Neutrophil (primary cell): Measurements from ENCODE around the genes BLZF1, SCYL3 and DNM3.

DNA sequence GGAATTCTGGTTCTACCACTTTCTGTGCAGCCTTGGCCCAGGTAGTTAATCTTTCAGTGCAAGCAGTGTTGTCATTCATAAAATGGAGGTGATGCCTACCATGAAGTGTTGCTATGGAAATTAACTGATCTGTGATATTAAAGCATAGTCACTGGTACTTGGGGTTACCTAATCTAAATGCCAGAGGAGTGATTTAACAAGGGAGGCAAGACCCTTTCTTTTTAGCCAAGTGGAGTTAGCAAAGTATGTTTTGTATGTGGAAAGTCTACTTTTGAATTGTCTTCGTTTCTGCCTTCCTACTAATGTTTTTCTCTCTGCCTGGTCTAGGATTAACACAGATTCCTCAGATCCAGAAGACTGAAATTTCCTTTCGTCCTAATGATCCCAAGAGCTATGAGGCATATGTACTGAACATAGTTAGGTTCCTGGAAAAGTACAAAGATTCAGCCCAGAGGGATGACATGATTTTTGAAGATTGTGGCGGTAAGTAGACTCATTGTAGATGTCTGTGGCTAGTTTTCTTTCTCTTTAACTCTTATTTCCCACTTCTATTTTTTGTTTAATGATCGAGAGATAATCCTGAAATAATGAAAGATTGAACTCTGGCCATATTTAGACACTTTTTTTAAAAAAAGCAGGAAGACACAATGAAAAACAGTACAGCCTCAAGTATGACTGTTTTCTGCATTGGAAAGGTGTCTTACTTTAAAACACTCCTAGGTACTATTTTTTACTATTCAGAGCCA is 18.2 kb downstream of the ATP1B1 start:
- PRO-cap = no peak

DNA sequence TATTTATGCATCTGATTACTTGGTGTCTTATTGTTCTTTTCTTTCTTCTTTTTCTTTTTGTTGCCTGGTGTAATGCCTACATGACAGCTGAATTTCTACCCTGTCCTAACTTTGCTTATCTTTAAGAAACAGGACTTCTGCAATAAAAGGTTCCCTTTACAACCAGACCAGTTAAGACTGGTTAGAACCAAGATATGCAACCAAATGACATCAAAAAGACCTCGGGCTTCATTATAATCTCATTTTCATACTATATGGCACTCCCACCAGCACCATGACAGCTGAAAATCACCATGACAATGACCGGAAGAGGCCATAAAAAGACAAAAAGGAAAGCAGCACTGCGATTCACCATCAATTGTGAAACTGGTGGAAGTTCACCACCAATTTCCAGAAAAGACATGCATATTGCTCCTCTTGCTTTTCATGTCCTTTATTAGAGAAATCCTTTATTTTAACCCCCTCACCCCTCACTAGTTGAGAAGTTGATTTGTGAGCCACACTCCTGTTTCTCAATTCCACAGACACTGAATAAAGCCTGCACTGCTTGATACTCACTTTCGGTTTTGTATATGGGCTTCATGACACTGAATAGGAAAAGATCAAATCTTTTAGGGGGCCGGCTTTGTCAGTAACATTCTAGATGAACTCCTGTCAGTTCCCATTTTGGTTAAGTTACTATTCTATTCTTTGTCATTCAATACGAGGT is 58.3 kb downstream of the NME7 start:
- PRO-cap = no peak

DNA sequence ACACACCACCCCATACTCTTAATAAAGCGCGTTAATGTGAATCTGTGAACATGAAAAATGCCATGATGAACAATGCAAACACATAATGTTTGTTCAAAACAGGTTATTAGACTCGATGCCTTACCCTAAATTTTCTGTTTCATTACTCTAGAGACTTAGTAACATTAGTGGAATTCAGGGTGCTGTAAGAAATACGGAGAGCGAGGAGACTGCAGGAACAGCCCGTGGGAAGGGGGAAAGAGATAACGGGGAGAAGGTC is 319 bp downstream of the NME7 start:
- PRO-cap = no peak

- PRO-cap = unidirectional peak, plus-strand start at chr1:169368246
These were observed at the start of gene BLZF1 for GRCh38 chr1:169367608-169368876. TSS of gene BLZF1 (plus strand) at chr1:169368195.

GRCh38 chr1:169461184-169461960 is 24.4 kb downstream of the SLC19A2 start:
- PRO-cap = no peak

GRCh38 chr1:169487410-169488138 is 1.8 kb upstream of the SLC19A2 start:
- PRO-cap = no peak

DNA sequence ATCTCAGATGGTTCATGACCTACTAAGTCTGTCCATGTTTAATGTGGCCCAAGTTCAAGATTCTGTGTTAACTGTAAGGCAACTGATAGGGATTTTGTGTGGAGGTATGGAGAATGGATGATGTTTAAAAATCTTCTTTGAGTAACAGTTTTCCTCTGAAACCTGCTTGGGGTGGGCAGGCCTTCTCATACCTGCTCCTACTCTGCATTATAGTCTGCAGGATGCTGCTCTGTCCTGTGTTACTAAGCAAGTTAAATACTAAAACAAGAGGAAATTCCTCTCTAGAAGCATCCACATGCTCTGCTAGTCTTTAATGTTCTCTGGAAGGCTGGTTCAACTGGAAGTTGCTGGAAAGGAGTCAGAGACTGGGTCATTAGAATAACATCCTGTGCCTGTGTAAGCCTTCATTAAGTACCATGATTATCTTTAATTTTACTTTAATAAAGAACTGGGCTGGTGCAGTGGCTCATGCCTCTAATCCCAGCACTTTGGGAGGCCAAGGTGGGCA is 5.9 kb downstream of the SELP start:
- PRO-cap = no peak

GRCh38 chr1:169853495-169853886 is 40.2 kb downstream of the SCYL3 start:
- PRO-cap = no peak

- PRO-cap = bidirectional peak, plus-strand start at chr1:169893783, minus-strand start at chr1:169893687; unidirectional peak, minus-strand start at chr1:169893993
These were observed at the start of gene SCYL3 for GRCh38 chr1:169893163-169894100. TSS of gene SCYL3 (minus strand) at chr1:169893896.

- PRO-cap = no peak
These were observed 40.3 kb downstream of the GORAB start for GRCh38 chr1:170572206-170572723.

GRCh38 chr1:170661820-170662426 is 2.0 kb upstream of the PRRX1 start:
- PRO-cap = no peak

DNA sequence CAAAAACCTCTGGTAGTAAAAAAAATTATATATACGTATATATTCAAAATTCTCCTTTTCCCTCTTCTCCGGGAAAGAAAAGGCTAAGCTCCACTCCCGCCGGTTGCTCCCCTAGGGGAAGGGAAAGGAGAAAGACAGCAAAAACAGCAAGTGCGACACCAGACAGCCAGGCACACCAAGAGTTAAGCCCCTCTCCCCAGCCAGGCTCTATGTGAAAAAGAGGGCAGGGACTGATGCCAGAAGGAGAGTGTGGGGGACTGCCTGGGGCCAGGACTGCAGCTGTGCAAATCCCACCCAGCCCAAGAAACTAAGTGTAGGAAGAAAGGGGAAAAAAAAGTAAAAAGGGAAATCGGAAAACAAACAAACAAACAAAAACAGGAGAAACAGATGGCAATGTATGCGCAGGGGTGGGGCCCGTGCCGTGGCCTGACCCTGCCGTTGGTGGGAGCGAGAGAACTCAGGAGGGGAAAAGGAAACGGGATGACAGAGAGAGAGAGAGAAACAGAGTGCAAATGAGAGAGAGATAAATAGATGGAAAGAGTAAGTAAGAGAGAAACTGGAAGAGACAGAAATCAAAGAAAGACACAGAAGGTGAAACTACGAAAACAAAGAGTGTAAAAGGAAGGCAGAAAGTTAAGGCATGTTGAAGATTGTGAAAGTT is 27.6 kb upstream of the FMO1 start:
- PRO-cap = no peak

DNA sequence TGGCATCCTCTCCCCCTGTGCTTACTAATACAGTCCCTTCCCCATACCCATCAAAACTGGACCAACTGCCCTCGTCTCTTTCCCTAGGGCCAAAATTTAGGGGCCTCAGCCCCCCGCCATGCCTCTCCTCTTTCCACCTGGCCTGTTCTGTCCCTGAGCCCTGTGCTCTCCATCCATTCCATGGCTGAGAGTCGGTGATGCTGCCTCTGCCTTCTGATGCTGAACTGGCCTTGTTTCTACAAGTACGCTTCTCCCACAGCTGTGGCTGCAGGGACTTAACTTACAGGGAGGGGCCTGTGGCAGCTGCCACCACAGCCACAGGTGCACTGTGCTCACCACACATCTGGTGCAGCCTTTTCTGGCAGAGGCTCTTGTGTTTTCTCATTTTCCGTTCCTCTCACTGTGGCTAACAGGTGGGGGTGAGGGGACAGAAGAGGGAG is 4.1 kb downstream of the FMO1 start:
- PRO-cap = no peak

DNA sequence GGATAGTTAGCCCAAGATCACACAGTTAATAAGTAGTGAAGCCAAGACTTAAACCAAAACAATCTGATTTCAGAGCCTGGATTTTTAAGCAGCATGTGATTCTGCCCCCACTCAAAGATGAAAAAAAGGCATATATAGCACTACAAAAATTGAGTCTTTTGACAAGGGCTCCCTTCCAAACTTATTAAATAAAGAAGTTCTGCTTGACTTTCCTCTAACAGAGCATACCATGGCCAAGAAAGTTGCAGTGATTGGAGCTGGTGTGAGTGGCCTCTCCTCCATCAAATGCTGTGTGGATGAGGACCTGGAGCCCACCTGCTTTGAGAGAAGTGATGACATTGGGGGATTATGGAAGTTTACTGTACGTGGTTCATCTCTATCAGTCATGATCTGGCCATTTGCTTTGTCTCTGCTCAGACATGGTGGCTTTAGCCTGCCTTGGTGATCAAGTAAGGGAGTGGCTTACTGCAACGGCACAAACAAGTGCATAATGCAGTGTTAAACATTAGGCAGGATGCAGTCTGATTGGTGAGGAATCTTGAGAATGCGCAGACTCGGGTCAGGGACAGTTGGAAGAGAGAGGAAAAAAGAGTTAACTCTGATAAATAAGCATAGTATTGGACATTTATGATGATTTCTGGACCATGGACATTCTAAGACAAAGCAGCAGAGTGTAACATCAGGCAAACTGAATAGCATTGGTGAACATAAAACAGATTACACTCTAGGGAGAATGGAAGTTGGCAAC is 5.8 kb downstream of the FMO4 start:
- PRO-cap = no peak

DNA sequence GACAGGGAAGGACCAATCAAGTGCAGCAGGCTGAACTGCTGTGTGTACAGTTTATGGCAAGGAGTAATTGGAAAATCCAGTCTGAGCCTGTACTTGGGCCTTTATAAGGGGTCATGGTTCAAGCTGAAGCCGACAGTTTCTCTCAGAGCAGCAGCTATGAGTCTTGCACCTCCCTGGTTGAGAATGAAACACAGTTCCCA is 44.9 kb downstream of the FMO4 start:
- PRO-cap = no peak

DNA sequence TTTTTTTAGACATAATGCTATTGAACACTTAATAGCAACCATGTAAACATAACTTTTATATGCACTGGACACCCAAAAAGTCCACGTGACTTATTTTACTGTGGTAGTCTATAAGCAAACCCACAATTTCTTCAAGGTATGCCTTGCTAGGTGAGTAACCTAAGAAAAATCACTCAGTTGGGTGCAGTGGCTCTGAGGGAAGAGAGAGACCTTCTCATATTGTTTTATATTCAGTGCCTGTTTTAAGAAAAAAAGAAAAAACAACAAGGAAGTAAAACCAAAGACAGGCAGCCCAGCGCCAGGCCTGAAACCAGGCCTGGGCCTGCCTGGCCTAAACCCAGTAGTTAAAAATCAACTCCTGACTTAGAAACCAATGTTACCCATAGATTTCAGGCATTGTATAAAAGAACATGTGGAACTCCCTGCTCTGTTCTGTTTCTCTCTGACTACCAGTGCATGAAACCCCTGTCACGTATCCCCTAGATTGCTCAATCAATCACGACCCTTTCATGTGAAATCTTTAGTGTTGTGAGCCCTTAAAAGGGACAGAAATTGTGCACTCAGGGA is 21.7 kb upstream of the MYOCOS start:
- PRO-cap = no peak

DNA sequence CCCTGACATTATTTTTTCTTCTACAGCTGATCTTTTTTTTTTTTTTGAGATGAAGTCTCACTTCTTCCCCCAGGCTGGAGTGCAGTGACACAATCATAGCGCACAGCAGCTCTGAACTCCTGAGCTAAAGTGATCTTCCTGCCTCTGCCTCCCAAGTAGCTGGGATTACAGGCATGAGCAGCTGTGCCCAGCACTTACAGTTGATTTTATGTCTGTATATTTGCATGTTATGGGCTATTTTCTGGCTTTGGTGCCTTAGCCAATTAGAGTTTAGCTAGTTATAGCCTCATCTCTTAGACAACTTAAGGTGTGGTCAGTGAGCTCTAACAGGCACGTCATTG is 1.6 kb upstream of the VAMP4 start:
- PRO-cap = no peak

DNA sequence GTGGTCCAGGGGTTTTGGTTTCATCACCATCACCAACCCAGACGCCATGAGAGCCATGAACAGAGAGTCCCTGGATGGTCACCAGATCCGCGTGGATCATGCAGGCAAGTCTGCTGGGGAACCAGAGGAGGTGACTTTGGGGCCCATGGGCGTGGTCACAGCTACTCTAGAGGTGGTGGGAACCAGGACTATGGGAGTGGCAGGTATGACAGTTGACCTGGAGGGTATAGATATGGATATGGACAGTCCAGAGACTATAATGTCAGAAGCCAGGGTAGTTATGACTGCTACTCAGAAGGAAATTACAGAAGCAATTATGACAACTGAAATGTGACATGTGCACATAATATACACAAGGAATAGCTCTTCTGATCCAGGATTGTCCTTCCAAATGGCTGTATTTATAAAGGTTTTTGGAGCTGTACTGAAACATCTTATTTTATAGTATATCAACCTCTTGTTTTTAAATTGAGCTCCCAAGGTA is 19.2 kb upstream of the METTL13 start:
- PRO-cap = no peak

GRCh38 chr1:171783525-171784285 is 2.2 kb downstream of the METTL13 start:
- PRO-cap = no peak

DNA sequence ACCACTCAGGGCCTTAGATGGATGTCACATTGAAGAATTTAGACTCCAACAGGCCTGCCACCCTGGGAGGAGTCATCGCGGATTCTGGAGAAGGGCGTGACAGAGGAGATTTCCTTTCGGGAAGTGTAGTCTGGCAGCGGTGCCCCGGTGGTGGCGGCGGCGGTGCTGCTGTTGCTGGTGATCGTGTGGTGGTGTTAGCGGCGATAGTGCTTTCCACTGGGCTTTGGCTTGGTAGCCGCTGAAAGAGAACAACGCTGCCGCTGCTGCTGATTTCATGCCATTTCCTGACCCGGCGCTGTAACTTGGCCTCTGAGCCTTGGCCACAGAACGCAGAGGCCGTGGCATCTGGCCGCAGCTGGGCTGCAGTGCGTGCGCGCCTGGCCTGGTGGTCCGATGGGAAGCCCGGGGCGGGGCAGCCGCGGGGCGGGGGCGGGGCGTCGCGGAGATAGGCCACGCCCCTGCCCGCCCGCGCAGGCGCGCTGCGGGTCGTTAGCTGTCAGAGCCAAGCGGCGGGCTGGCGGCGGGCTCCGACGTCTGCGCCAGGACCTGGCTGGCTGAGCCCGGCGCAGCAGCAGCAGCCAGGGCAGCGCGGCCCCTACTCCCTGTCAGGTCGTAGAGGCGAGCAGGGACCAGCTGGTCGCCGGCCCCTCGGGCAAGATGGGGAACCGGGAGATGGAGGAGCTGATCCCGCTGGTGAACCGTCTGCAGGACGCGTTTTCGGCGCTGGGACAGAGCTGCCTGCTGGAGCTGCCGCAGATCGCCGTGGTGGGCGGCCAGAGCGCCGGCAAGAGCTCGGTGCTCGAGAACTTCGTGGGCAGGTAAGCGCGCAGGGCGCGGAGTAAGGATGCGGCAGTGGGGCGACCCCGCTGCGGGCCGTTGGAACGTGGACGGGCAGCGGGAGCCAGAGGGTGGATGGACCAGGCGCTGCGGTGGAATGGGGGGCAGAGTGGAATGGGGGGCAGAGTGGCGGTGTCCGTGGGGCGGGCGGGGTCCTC is at the start of gene DNM3:
TSS of gene DNM3 (plus strand) at position 499 of the 995 bp plus-strand sequence.
- PRO-cap = no peak